ENCODE measurements around a stretch of chr13.

- RRBS: no CpG with 5 or more reads among the region's 2 CpGs
CAGE:
- cytosol, long polyA plus RNA: no peak
- long polyA plus RNA: no peak
- nucleus, long polyA plus RNA: no peak
Observed at GRCh38 chr13:27559824-27560137, 60.5 kb downstream of the LNX2 start.

DNA sequence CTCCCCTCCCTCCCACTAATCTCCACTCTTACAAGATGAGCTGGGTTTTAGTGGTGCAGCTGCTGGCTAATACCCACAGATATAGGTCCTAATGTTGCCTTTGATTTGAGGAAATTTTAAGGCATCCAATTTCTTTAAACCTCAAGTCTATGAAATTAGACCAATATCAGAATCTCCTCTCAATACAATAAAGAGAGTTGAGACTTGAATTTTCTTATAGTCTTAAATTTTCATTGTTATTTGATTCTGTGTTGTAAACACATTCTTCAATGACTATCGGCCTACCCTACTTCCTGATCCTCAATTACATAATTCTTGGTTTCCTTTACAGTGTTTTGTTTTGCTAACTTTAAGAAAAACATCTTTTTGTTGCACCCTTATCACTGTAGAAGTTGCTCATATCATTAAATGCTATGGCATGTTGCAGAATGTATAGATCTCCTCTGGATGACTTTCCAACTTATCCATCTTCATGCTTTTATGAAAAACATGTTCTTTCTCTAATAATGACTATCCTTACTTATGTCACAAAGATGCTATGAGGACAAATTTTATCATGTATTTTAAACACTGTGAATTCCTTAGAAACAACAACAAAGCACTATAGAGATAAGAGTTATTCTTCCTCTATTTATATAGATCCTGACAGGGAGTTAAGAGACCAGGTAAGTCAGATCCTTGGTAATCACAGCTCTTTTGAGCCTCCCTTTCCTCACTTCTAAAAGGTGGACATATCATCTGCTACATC lies 58.8 kb downstream of the LNX2 start:
- RRBS: no CpG with 5 or more reads among the region's 1 CpG
CAGE:
- cytosol, long polyA plus RNA: no peak
- long polyA plus RNA: no peak
- nucleus, long polyA plus RNA: no peak

GRCh38 chr13:27562250-27563009 lies 57.9 kb downstream of the LNX2 start:
- RRBS: no CpG with 5 or more reads among the region's 14 CpGs
CAGE:
- cytosol, long polyA plus RNA: no peak
- long polyA plus RNA: no peak
- nucleus, long polyA plus RNA: no peak

- RRBS: no CpG with 5 or more reads among the region's 7 CpGs
CAGE:
- cytosol, long polyA plus RNA: no peak
- long polyA plus RNA: no peak
- nucleus, long polyA plus RNA: no peak
Observed at GRCh38 chr13:27593108-27593855, 27.0 kb downstream of the LNX2 start.

- RRBS: no CpG with 5 or more reads among the region's 8 CpGs
CAGE:
- cytosol, long polyA plus RNA: no peak
- long polyA plus RNA: no peak
- nucleus, long polyA plus RNA: no peak
Observed at GRCh38 chr13:27594541-27595661, 25.4 kb downstream of the LNX2 start.

GRCh38 chr13:27607103-27607607 lies 13.2 kb downstream of the LNX2 start:
- RRBS: no CpG with 5 or more reads among the region's 4 CpGs
CAGE:
- cytosol, long polyA plus RNA: no peak
- long polyA plus RNA: no peak
- nucleus, long polyA plus RNA: no peak

GRCh38 chr13:27618983-27619618 lies 1.2 kb downstream of the LNX2 start:
- RRBS: no CpG with 5 or more reads among the region's 8 CpGs
CAGE:
- cytosol, long polyA plus RNA: no peak
- long polyA plus RNA: no peak
- nucleus, long polyA plus RNA: no peak

GRCh38 chr13:27962180-27962824 lies 6.8 kb downstream of the CDX2 start:
- RRBS: no CpG with 5 or more reads among the region's 6 CpGs
CAGE:
- cytosol, long polyA plus RNA: no peak
- long polyA plus RNA: no peak
- nucleus, long polyA plus RNA: no peak

DNA sequence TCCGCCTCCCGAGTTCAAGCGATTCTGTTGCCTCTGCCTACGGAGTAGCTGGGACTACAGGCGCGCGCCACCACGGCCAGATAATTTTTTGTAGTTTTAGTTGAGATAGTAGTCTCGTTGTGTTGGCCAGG lies 1.6 kb downstream of the PAN3 start:
- RRBS: no CpG with 5 or more reads among the region's 9 CpGs
CAGE:
- cytosol, long polyA plus RNA: no peak
- long polyA plus RNA: no peak
- nucleus, long polyA plus RNA: no peak

DNA sequence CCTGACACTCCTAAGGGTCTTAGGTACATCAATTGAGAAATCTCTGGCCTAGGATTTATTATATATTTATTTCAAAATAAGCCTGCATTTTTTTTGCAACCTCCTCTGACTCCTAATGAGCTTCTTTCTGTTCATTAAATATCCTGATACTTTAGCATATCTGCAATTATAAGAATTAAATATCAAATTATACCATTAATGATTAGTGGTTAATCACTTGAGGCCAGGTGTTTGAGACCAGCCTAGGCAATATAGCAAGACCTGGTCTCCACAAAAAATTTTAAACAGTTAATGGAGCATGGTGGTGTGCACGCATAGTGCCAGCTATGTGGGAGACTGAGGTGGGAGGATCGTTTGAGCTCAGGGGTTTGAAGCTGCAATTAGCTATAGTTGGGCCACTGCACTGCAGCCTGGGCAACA lies 49.8 kb downstream of the PAN3 start:
- RRBS: no CpG with 5 or more reads among the region's 2 CpGs
CAGE:
- cytosol, long polyA plus RNA: no peak
- long polyA plus RNA: no peak
- nucleus, long polyA plus RNA: no peak

- RRBS: no CpG with 5 or more reads among the region's 15 CpGs
CAGE:
- cytosol, long polyA plus RNA: no peak
- long polyA plus RNA: no peak
- nucleus, long polyA plus RNA: no peak
Observed at GRCh38 chr13:28190052-28191007, 52.0 kb downstream of the PAN3 start.

DNA sequence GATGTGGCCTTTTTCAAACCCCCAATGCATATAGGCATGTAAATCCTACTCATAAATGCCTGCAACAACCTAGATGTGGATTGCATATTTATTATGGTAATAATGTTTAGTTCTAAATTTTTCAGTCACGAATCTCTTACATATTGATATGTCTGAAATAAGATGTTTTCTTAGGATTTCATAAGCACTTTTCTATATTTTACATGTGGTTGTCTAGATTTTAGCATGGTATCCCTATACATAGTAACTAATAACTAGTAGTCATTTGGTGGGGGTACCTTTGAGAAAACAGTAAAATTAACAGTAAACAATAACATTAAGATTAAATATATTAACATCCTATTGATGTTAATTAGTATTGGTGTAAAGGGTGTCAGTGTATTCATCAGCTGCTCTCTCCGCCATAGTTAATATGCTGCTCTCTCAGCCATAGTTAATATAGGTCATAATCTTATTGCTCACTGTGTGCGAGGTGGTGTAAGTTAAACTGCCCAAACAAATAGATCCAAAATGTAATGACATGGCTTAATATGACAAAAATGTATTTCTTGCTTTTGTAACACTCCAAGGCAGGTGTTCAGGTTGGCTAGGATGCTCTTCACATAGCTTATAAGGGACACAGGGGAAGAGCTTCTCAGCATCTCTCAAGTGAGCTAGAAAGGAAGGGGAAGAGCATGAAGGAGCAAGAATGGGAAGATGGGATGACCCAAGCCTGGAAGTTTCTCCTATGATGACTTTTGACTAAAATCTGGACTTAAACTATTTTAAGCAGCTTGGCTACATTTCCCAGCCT lies 90.2 kb downstream of the PAN3 start:
- RRBS: no CpG with 5 or more reads among the region's 3 CpGs
CAGE:
- cytosol, long polyA plus RNA: no peak
- long polyA plus RNA: no peak
- nucleus, long polyA plus RNA: no peak

- RRBS: no CpG with 5 or more reads among the region's 6 CpGs
CAGE:
- cytosol, long polyA plus RNA: no peak
- long polyA plus RNA: no peak
- nucleus, long polyA plus RNA: no peak
Observed at GRCh38 chr13:28292476-28293209, 154.3 kb downstream of the PAN3 start.

- RRBS: 100% methylated on average over 2 of the region's 11 CpGs
CAGE:
- cytosol, long polyA plus RNA: no peak
- long polyA plus RNA: no peak
- nucleus, long polyA plus RNA: no peak
Observed at GRCh38 chr13:28305950-28306342, 167.6 kb downstream of the PAN3 start.

GRCh38 chr13:28308153-28308745 lies 169.9 kb downstream of the PAN3 start:
- RRBS: no CpG with 5 or more reads among the region's 6 CpGs
CAGE:
- cytosol, long polyA plus RNA: no peak
- long polyA plus RNA: no peak
- nucleus, long polyA plus RNA: no peak

- RRBS: 1% methylated on average over 12 of the region's 52 CpGs
CAGE:
- cytosol, long polyA plus RNA: no peak
- long polyA plus RNA: no peak
- nucleus, long polyA plus RNA: no peak
Observed at GRCh38 chr13:28493486-28494204, 1.3 kb downstream of the FLT1 start.

GRCh38 chr13:28496182-28496694 lies 1.3 kb upstream of the FLT1 start:
- RRBS: 50% methylated on average over 3 of the region's 13 CpGs
CAGE:
- cytosol, long polyA plus RNA: no peak
- long polyA plus RNA: no peak
- nucleus, long polyA plus RNA: no peak

- RRBS: no CpG with 5 or more reads among the region's 10 CpGs
CAGE:
- cytosol, long polyA plus RNA: no peak
- long polyA plus RNA: no peak
- nucleus, long polyA plus RNA: no peak
Observed at GRCh38 chr13:28657888-28658505, 933 bp upstream of the POMP start.

DNA sequence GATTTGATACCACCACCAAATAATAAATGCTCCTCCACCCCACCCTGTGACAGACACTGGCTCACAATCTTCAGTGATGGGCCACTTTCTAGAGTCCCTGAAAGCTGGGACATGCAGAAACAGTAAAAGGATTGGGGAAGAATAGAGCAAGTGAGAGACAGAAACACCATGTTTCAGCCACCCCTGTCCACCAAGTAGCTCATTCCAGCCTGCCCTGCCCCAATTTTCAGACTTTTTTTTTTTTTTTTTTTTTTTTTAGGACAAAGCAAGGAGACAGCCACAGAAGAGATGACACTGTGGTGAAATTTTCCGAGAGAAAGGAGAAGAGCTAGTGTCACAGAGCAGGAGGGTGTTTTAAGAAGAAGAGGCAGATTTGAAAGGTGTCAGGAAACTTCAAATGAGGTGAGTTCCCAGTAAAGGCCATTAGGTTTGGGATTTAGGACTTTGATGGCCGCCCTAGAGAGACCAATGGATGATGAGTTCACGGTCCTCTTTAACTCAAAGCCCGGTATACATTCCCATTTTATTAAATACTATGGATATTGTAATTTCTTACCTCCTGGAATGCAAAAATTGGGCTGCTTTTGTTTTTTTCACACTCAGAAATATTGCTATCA lies 1.4 kb downstream of the SLC46A3 start:
- RRBS: no CpG with 5 or more reads among the region's 4 CpGs
CAGE:
- cytosol, long polyA plus RNA: no peak
- long polyA plus RNA: no peak
- nucleus, long polyA plus RNA: no peak

GRCh38 chr13:28744056-28744519 lies 25.3 kb upstream of the SLC46A3 start:
- RRBS: no CpG with 5 or more reads among the region's 6 CpGs
CAGE:
- cytosol, long polyA plus RNA: no peak
- long polyA plus RNA: no peak
- nucleus, long polyA plus RNA: no peak

Data from H1 (cell line).